Liver (tissue), 9 donors: ENCODE measurements around a stretch of chr7.

DNA sequence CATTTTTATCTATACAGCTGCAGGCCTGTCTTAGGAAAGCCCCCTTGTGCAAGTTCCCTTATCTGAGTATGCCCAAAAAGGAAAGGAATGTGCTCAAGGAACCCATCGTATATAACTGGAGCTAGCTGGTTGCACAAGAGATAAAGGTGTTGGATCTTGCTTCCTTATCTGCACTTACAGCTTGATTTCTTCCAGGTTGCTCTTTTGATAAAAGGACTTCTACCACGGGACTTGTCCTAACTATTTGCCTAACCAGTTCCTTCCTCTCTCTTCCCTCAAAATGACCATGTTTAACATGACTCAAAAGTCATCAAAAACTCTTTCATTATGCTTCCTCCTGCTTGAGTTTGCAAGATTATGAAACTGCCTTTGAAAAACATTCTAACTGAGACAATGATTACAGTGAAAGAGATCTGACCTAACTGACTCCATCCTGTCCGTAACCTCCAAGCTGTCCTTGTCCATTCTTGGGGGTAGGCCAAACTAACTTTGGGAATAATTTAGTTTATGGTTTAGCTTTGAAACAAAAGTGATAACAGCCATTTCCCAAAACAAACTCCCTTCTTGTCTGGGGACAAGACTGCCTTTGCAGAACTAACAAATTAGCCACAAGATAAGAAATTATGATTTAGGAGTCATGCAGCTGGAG, 181.5 kb downstream of the AKR1D1 start:
- PRO-cap, 5 experiments, result no peak in any of the 5 experiments
- RAMPAGE, long total RNA, 2 experiments, result no peak in any of the 2 experiments
- RRBS, result no CpG with 5 or more reads among the region's 3 CpGs

- PRO-cap, 5 experiments, result no peak in any of the 5 experiments
- RAMPAGE, long total RNA, 2 experiments, result no peak in any of the 2 experiments
- RRBS, result no CpG with 5 or more reads among the region's 2 CpGs
Observed at GRCh38 chr7:138342175-138342521, 117.9 kb upstream of the TRIM24 start.

GRCh38 chr7:138545633-138546653, 85.9 kb downstream of the TRIM24 start:
- PRO-cap, 5 experiments, result no peak in any of the 5 experiments
- RAMPAGE, long total RNA, 2 experiments, result no peak in any of the 2 experiments
- RRBS, result no CpG with 5 or more reads among the region's 5 CpGs

DNA sequence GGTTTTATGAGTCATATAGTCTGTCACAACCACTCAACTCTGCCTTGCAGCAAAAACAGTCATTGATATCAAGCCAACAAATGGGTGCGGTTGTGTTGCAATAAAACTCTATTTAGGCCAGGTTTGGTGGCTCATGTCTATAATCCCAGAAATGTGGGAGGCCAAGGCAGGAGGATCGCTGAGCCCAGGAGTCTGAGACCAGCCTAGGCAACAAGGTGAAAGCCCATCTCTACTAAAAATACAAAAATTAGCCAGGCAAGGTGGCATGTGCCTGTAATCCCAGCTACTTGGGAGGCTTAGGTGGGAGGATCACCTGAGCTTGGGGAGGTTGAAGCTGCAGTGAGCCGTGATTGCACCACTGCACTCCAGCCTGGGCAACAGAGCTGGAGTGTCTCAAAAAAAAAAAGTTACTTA, 66.8 kb upstream of the ATP6V0A4 start:
- PRO-cap, 5 experiments, result no peak in any of the 5 experiments
- RAMPAGE, long total RNA, 2 experiments, result no peak in any of the 2 experiments
- RRBS, result no CpG with 5 or more reads among the region's 3 CpGs

DNA sequence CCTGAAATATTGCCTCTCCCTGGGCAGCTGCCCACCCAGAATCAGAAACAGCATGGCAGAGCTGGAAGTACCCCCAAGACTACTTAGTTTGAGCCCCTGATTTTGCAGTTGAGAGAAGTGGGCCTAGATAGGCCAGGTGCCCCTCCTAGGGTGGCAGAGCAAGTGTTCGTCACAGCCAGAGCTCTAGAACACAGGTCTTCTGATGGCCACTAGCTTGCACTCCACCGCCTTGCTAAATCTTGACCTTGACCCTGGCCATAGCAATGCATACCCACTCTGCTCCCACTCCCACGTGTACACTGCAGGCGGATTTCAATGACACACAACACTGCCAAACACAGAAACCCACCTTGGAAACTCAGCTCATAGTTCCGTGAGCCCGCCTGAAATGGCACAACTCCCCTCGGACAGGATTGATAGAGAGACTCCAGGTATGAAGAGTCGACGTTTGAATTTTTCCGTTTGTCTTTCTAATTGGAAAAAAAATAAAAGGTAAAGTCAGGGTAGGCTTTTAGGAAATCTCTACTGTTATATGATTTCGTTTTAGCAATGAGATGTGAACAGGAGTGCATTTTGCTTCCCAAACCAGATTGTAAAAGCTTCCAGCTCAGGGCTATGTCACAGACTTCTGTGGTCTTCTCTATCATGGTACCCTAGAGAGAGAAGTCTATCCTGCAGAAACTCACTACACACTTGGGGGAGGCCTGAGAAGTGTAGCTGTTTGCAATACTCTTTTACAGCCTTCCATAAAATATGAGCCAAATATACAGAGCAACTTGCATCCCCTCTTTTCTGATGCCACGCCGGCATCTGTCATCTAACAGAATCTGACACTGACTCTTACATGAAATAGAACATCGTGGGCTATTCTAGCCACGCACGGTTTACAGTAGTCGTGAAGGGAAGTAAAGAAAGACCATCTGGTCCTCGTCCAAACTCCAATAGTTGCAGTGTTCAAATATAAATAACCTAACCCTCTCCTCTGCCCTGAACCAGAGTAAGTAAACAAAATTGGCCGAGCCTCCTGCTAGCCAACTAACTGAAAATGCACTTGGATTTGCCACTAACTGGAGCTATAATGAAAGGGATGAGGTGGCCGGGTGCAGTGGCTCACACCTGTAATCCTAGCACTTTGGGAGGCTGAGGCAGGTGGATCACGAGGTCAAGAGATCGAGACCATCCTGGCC, 29.1 kb upstream of the ZC3HAV1L start:
- PRO-cap, 5 experiments, result no peak in any of the 5 experiments
- RAMPAGE, long total RNA, 2 experiments, result no peak in any of the 2 experiments
- RRBS, result no CpG with 5 or more reads among the region's 22 CpGs

DNA sequence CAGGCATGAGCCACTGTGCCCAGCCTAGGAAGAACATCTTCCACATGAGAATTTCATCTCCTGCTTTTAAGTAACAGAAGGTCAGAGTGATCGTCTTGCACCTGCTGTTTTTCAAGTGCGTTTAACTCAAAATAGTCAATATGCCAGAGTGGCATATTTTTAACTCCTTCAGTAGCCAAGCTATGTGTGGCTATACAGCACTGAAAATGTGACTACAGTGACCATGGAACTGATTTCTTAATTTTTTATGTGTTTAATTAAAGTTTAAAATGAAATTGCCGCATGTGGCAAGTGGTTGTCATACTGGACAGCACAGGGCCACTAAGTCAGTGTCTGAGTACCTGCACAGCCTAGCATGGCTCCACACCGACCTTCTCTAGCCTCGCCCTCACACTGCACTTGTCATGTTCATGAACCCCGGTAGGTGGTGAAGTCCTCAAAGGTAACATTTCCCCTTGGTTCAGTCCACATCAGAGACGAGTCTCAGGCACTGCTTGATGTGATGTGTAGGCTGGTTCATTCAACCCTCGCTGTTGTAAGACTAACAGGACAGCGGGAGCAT, 32.6 kb upstream of the ZC3HAV1L start:
- PRO-cap, 5 experiments, result no peak in any of the 5 experiments
- RAMPAGE, long total RNA, 2 experiments, result no peak in any of the 2 experiments
- RRBS, result no CpG with 5 or more reads among the region's 9 CpGs

DNA sequence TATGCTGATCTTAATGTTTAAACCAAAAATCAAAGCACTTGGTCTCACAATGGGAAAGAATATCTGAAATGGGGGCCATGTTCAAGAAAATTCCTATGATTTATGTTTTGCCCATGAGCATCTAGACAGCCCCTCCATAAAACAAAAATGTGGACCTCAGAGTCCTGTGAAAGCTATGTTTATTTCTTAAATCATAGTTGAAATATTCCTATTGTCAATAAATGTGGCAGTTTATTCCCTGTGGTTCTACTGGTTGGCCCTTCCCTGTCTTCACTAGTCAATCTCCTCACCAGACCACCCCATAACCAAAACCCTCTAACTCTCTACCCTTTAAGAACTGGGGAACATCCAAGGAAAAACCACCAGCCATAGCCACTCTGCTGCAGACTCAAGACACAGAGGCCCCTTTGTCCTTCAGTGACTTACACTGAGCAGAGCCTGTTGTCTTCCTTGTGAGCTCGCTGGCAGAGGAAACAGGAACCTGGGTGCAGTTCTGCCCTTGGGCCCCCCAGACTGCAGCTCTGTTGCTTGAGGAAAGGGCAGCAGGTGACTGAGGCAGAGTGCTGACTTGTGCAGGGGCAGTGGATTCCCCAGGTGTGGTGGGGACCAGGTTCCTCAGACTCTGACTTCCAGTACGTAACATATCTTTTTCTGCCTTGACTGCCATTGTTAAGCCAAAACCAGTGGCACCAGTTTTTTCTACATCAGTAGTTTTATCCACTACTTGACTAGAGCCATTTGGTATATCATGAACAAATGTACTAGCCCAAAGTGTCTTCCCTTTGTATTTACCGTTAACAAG, 30.6 kb downstream of the ZC3HAV1 start:
- PRO-cap, 5 experiments, result no peak in any of the 5 experiments
- RAMPAGE, long total RNA, 2 experiments, result no peak in any of the 2 experiments
- RRBS, result no CpG with 5 or more reads among the region's 3 CpGs

GRCh38 chr7:139231975-139232190, 846 bp downstream of the UBN2 start:
- PRO-cap, 5 experiments, result no peak in any of the 5 experiments
- RAMPAGE, long total RNA, 2 experiments, result no peak in any of the 2 experiments
- RRBS, result 3% methylated on average over 16 of the region's 23 CpGs

DNA sequence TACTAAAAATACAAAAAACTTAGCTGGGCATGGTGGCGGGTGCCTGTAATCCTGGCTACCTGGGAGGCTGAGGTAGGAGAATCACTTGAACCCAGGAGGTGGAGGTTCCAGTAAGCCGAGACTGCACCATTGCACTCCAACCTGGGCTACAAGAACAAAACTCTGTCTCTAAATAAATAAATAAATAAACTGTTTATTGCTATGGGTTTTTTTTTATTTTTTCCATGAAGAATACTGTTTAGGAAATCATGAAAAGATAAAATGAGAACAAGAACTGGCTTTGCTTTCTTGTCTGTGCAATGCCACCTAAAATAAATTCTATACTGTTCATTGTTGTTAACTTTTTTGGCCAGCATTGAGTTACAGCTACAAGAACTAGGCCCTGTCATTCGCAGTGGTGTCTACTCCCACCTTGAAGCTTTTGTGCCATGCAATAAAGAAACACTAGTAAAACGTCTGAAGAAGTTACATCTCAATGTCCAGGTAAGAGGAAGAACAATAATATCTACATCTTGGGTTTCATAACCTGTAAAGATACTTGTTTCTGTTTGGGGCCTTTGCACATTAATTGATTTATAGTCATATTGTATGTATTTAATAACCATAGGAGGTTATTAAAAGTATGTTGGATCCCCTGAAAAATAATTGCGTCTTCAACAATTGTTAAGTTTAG, 38.1 kb downstream of the UBN2 start:
- PRO-cap, 5 experiments, result no peak in any of the 5 experiments
- RAMPAGE, long total RNA, 2 experiments, result no peak in any of the 2 experiments
- RRBS, result no CpG with 5 or more reads among the region's 5 CpGs

DNA sequence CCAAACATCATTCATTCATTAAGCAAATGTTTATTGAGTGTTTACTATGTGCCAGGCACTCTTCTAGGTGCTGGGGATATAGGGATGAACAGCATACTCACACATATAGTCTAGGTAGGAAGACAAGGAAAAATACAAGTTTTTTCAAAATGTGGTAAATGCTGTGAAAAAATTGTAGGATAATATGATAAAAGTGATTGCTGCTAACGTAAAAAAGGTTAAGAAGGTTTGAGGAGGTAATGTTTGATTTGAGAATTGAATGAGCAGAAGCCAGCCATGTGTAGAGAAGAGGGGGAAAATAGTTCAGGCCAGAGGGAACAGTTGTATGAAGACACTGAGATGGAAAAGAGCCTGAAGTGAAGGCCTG, 53.1 kb upstream of the FMC1 start:
- PRO-cap, 5 experiments, result no peak in any of the 5 experiments
- RAMPAGE, long total RNA, 2 experiments, result no peak in any of the 2 experiments
- RRBS, result no CpG with 5 or more reads among the region's 1 CpG

GRCh38 chr7:139365216-139366150, 5.8 kb downstream of the LUC7L2 start:
- PRO-cap, 5 experiments, result no peak in any of the 5 experiments
- RAMPAGE, long total RNA, 2 experiments, result no peak in any of the 2 experiments
- RRBS, result no CpG with 5 or more reads among the region's 4 CpGs

- PRO-cap, 5 experiments, result no peak in any of the 5 experiments
- RAMPAGE, long total RNA, 2 experiments, result no peak in any of the 2 experiments
- RRBS, result no CpG with 5 or more reads among the region's 3 CpGs
Observed at GRCh38 chr7:139402018-139402312, 42.3 kb downstream of the LUC7L2 start.

DNA sequence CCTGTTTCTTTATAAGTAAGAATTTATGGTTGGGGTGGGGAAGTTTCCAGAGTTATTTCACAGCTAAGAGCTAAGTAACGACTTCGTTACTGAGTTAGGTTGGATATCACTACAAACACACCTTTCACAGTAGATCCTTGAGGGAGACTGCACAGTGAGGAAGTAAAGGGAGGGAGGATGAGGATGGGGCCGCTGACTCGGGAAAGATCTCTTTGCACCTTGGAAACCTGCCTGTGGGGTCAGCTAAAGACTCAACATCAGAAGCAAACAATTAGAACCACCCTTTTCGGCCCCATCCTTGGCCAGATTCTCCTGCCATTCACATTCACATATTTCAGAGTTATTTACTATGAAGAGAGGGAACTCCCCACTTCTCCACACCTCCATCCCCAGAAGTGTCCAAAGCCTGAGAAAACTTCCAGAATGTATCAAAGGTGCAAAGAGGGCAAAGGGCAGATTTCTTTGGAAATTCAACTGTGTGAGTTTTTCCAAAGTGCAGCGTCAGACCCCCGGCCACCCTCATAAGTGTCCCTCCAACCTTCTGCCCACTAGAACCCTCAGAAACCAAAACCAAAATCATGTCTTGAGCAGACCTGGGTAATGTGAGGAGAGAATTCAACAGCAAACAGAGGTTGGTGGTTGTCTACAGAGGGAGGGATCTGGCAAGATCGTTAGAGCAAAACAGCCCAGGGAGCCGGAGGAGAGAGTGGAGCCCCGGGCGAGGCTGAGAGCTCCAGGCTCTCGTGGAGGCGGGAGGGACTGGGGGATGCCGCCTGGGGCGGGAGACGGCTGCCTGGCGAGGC, 47.3 kb downstream of the CLEC2L start:
- PRO-cap, 5 experiments, result no peak in any of the 5 experiments
- RAMPAGE, long total RNA, 2 experiments, result no peak in any of the 2 experiments
- RRBS, result 88% methylated on average over 6 of the region's 17 CpGs

DNA sequence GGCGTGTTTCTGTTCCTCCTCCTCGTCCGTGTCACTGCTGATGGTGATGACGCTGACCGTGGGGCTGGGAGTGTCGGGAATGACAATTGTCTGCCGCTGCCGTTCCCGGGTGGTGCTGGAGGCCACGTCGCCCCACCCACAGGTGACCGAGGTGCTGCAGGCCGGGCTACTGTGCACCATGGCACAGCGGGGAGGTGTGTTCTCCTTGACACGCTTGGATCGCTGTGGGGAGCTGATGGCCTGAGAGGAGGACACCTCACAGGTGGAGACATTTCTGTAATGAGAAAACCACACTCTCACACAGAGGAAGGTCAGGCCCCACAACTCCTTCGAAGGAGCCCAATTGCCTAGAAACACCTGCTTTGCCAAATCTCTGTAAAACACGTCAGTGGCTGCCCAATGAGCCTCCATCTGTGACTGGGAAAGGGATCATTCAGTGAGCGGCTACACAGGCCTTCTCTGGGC, 73.3 kb downstream of the CLEC2L start:
- PRO-cap, 5 experiments, result no peak in any of the 5 experiments
- RAMPAGE, long total RNA, 2 experiments, result no peak in any of the 2 experiments
- RRBS, result 96% methylated on average over 3 of the region's 19 CpGs

DNA sequence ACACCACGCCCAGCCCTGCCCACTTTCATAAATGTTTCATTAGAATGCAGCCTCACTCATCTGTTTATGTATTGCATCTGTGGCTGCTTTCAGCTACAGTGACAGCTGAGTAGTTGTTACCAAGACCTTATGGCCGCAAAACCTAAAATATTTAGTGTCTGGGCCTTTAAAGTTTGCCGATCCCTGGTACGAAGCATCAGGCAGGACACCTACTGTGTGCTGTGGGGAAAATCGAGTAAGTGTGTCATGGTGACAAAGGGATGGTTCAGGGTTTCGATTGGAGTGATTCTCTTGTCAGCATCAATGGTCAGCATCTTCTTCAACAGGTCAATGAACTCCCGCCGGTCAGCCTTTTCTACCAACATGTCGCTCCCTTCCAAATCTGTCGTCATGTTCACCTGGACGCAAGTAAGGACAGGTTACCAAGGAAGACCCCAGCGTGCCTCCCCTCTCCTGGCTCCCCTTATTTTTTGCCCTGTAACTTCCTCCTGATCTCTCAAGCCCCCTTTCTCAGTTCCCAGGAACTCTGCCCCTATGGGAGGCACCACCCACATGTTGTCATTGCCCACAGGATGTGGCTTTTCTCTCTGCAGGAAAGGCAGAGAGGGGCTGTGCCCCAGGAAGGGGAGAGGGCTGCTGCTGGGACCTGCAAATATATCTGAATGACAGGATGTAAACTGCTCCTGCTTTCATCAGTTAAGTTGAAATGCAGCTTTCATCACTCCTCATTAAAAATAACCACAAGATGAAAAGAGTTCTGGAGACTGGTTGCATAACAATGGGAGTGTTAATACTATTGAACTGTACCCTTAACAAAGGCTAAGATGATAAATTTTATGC, 103.1 kb downstream of the CLEC2L start:
- PRO-cap, 5 experiments, result no peak in any of the 5 experiments
- RAMPAGE, long total RNA, 2 experiments, result no peak in any of the 2 experiments
- RRBS, result no CpG with 5 or more reads among the region's 12 CpGs

GRCh38 chr7:139630716-139631496, 107.4 kb downstream of the CLEC2L start:
- PRO-cap, 5 experiments, result no peak in any of the 5 experiments
- RAMPAGE, long total RNA, 2 experiments, result no peak in any of the 2 experiments
- RRBS, result no CpG with 5 or more reads among the region's 14 CpGs

GRCh38 chr7:139641504-139642102, 118.1 kb downstream of the CLEC2L start:
- PRO-cap, 5 experiments, result peak in 4 of 5 experiments; most common plus-strand start chr7:139641836 (in 1); most common minus-strand start chr7:139641753 (in 3)
- RAMPAGE, long total RNA, 2 experiments, result no peak in any of the 2 experiments
- RRBS, result 55% methylated on average over 2 of the region's 14 CpGs

GRCh38 chr7:139691224-139691592, 86.6 kb downstream of the HIPK2 start:
- PRO-cap, 5 experiments, result peak in 2 of 5 experiments; most common minus-strand start chr7:139691520 (in 2)
- RAMPAGE, long total RNA, 2 experiments, result no peak in any of the 2 experiments
- RRBS, result no CpG with 5 or more reads among the region's 5 CpGs

GRCh38 chr7:139715841-139716438, 61.9 kb downstream of the HIPK2 start:
- PRO-cap, 5 experiments, result no peak in any of the 5 experiments
- RAMPAGE, long total RNA, 2 experiments, result no peak in any of the 2 experiments
- RRBS, result 90% methylated on average over 3 of the region's 19 CpGs

- PRO-cap, 5 experiments, result peak in 3 of 5 experiments; most common plus-strand start chr7:139776599 (in 2); most common minus-strand start chr7:139776579 (in 2)
- RAMPAGE, long total RNA, 2 experiments, result no peak in any of the 2 experiments
- RRBS, result 6% methylated on average over 4 of the region's 9 CpGs
Observed at GRCh38 chr7:139776417-139776733, 1.4 kb downstream of the HIPK2 start.